GM23248 (cell line): ENCODE measurements around a stretch of chr11.

DNA sequence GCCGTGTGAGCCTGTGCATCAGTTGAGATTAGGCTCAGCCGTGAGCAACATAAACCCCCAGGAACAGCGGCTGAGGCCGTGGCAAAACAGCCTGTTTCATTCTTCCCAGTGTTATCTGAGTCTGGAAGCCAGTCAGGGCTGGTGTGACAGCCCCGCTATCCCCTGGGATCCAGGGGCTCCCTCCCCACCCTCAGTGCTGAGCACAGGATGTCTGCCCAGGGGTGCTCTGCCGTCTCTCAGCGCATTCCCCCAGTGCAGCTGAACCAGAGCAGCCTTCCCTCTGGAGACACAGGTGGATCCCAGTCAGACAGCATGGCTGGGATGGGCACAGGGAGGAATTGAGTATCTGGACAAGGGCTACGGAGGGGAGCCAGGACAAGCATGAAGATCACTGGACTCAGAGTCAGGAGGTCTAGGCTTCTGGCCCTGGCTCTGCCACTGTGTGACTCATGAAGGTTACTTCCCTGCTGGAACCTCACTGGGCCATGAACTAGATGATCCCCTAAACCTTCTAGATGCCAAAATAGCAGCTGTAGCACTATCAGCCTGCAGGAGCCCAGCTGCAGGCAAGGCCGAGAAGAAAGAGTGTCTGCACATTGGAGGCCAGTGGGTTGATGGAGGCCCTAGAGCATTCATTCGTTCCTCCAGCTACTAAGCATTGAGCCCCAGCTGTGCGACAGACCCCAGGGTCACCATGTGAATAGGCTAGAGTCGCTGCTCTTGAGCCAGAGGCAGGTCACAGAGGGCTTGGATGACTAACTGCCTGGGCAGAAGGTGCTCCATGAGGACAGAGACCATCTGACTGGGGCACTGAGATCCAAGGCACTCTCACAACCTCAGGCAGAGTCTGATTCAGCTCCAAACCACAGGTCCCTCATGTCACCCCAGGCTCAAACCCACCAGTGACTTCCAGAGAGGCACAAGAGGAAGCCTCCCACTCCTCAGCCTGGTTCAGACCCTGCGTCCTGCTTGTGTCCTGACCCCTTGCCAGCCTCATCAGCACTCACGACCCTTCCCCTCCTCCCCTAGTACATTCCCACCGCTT lies 8.8 kb downstream of the OAF start:
- RAMPAGE, long total RNA: no peak

DNA sequence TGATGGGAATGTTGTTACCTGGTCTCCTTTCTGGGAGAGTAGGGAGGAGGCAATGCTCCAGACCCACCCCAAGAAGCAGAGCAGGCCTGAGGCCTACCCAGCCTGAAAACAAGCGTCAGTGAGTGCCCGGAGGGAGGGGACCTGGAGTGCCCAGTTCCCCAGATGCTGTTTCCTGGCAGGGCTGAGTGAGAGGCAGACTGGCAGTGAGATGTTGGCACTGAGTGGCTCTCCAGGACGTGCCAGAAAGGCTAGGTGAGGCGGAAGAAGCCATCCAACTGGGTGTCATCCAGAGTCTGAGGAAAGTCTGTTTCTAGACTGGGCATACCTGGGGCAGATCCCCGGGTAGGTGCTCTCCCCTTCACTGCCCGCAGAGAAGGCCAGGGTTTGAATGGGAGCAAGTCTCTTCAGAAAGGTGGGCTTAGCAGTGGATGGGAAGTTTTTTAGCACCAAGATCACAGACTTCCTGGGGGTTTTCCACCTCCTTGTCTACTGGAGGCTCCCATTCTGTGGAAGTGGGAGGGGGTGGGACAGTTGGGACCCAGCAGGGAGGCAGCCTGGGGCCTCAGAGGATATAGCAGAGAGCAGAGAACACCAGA lies 1.4 kb downstream of the POU2F3 start:
- RAMPAGE, long total RNA: no peak

DNA sequence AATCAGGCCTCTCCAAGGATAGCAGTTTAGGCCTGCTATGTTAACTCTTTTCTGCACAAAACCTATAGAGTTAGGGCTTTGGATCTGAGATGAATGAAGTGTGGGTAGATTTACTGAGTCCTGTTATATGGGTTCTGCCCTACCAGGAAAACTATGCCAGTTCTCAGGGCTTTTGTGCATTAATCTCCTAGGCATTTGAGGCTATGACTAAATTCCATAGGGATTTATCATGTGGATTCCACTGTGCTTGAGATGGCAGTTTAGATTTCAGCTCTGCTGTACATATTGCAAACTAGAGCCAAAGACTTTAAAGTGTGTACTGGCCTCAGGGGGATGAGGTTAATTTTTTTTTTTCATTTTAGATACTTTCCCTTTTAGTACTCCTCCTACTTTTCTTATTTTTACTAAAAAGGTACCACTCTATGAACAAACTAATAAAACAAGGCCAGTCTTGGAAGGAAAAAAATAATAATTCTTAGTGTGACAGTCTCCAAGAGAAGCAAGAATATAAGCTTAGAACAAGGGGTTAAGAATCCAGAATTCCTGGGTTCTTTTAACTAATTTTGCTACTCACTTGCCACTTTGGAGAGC lies 4.5 kb upstream of the ARHGEF12 start:
- RAMPAGE, long total RNA: no peak

GRCh38 chr11:120334892-120335444 lies 1.2 kb upstream of the ARHGEF12 start:
- RAMPAGE, long total RNA: no peak

DNA sequence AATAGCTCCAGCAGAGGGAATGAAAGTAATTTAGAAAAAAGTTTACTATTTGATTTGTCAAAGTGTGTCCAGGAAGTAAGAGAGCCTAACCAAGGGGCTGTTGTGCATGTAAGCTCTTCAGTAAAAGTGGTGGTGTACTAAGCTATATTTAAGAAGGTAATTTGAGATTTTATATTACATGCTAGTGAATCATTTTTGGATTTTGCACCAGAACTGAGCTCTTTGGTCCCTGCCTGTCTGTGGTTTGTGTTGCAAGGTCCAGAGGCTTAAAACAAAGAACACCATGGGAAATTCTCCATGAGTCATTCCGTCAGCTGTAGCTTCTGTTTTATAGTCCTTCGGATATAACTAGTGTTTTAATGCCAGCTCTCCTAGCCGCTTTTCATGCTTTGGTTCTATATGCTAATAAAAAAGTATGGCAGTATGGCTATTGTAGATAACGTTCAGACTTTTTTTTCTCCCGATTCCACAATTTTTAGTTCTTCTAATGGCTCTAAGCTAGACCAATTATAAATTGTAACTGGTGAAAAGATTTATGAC lies 64.6 kb downstream of the ARHGEF12 start:
- RAMPAGE, long total RNA: no peak

- RAMPAGE, long total RNA: no peak
Observed at GRCh38 chr11:120429611-120429933, 82.0 kb upstream of the GRIK4 start.

GRCh38 chr11:120431651-120432019 lies 79.9 kb upstream of the GRIK4 start:
- RAMPAGE, long total RNA: no peak

- RAMPAGE, long total RNA: no peak
Observed at GRCh38 chr11:120477812-120478641, 33.5 kb upstream of the GRIK4 start.

DNA sequence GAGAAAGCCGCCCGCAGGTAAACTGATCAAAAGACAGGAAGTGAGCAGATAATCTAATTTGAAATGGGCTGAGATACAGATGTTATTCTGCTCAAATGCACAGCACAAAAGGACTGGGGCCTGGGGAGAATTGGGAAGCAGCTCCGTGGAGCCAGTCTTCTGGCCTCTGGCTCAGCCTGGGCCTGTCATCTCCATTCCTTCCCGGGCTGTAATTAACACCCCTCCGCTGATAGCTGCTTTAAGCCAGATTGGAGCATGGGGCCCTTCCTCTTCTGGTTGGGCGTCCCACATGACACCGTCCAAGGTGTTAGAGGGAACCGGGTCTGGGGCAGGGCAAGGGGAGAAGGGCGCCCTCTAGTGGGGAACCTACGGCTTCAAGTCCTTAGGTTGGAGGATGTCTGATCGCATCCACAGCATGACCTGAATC lies 94.4 kb upstream of the TBCEL start:
- RAMPAGE, long total RNA: no peak

GRCh38 chr11:121293763-121294278 lies 1.2 kb downstream of the SC5D start:
- RAMPAGE, long total RNA: no peak

DNA sequence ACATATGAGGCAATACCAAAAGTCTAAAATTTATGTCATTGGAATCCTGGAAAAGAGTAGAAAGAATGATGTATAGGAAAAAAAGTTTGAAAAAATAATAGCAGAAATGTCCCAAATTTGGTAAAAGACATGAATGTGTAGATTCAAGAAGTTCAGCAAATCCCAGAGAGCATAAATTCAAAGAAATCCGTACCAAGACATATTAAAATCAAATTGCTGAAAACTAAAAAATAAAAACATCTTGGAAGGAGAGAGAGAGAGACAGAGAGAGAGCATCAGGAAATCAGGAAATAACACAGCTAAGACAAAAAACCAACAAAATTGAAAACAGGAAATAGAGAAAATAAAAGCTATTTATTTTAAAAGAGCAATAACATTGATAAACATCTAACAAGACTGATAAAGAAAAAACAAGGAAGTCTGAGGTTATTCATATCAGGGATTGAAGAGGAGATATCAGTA lies 74.4 kb upstream of the SORL1 start:
- RAMPAGE, long total RNA: no peak

DNA sequence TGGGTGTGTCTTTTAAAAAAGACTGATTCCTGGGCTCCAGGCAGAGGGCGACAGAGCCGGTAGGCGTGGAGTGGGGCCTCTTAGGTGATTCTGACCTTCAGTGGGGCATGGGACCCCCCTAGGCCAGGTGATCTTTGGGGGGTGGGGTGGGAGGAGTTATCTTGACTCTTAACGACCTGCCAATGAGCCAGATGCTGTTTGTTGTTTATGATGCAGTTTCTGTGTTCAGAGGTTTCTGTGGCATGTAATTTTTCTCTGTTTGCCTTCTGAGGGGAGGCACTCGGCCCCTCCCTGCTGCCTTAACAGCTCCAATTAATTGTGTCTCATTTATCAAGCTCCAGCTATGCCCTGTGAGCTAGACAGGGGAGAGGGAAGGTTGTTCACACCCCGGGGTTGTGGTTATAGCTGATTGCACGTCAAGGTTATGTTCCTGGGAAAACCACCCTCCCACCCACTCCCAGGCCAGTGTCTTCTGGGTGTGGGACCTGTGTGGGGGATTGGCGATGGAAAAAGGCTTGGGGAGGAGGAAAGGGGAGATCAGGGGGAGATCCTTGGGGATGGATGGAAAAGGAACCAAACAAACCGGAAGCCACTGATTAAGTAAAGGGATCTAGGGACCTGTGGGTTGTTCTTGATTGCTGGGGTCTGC lies 13.8 kb downstream of the SORL1 start:
- RAMPAGE, long total RNA: no peak

DNA sequence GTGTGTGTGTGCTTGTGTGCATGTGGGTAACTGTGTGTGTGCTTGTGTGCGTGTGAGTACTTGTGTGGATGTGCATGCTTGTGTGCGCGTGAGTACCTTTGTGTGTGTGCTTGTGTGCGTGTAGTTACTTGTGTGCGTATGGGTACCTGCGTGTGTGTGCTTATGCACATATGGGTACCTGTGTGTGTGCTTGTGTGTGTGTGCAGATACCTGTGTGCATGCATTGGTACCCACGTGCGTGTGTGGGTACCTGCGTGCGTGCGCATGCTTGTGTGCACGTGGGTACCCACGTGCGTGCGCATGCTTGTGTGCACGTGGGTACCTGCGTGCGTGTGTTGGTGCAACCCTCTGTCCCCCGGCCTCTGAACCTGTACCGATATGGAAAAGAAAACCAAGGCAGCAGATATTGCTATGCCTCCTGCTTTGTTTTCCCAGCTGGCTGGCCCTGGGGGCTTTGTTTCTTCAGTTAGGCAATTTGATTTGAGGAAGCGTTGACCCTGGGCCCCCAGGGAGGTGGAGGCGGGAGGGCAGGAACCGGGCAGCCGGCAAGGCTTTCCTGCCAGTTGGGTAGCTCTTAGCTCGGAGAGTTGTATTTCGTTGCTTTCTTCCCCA lies 26.7 kb downstream of the SORL1 start:
- RAMPAGE, long total RNA: no peak

DNA sequence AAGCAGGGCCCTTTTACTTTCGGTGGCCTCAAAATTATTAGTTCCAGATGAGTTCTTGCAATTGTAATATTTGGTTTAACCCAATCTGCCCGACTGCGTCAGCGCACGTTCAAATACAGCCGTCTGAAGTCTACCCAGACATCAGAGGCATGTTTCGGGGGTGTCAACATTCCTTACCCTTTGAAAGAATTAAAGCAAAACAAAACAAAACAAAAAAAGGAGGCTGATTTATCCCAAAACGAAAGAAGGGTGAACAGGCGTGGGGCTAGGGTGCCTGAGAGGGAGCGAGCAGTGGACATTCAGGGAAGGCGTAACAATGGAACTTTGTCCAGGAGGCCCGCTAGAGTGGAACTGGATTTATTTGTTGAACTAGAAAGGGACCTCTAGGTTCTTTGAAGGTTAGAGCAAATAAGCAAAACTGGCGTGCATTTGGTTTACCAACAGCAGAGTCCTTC lies 204.1 kb downstream of the SORL1 start:
- RAMPAGE, long total RNA: no peak

DNA sequence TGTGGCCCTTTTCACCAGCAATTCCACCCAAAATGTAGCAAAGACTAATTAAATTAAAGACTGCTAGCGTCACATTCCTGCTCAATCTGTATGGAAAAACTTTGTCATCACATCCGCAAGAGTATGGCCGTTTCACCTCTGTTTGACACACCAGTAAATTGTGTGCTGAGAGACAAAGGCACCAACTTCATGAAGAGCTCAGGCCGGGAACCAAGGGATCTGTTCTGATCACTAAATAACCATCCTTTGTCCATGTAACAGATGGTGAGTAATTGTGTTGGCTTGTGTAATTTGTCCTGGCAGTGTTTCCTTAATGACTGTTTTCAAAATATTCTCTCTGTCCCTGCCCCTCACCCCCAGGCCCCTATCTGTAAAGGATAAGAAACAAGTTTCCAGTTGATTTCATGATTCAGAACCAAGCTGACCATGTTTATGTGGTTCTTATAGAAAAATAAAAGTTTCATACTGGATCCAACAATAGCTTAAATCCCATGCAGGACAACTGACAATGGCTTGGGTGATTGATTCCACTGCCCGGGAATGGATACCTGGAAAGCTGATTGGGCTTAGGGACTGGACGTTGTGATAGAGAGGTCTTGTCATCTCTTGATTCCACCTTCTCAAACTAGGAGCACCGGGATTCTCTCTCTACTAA lies 210.1 kb downstream of the SORL1 start:
- RAMPAGE, long total RNA: no peak

GRCh38 chr11:121827145-121827345 lies 289.0 kb downstream of the BLID start:
- RAMPAGE, long total RNA: no peak

GRCh38 chr11:121959484-121959796 lies 156.6 kb downstream of the BLID start:
- RAMPAGE, long total RNA: no peak

- RAMPAGE, long total RNA: no peak
Observed at GRCh38 chr11:122157484-122157911, 41.5 kb upstream of the BLID start.

GRCh38 chr11:122159046-122159818 lies 43.2 kb upstream of the BLID start:
- RAMPAGE, long total RNA: no peak

DNA sequence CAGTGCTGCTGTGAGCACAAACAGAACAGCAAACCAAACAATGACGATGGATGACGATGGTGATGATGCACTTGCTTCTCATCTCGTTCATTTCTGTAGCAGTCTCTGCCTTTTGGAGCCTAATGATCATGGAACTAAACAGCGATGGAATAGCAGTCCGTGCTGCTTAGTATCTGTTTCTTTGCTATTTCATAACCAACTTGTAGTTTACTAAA lies 220.7 kb upstream of the BLID start:
- RAMPAGE, long total RNA: no peak